SP-49 (cell line): ENCODE results near the genes CNDP2 and ZNF407.

DNA sequence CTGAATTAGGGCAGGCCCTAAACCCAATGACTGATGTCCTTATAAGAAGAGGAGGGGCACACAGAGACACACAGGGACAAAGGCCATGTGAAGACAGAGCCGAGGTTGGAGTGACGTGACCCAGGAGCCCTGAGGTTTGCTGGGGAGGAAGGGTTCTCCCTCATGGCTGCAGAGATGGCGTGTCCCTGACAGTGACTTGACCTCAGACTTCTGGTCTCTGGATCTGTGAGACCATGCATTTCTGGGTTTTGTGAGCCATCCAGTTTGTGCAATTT lies 15.8 kb upstream of the CNDP2 start:
- PRO-cap = no peak

DNA sequence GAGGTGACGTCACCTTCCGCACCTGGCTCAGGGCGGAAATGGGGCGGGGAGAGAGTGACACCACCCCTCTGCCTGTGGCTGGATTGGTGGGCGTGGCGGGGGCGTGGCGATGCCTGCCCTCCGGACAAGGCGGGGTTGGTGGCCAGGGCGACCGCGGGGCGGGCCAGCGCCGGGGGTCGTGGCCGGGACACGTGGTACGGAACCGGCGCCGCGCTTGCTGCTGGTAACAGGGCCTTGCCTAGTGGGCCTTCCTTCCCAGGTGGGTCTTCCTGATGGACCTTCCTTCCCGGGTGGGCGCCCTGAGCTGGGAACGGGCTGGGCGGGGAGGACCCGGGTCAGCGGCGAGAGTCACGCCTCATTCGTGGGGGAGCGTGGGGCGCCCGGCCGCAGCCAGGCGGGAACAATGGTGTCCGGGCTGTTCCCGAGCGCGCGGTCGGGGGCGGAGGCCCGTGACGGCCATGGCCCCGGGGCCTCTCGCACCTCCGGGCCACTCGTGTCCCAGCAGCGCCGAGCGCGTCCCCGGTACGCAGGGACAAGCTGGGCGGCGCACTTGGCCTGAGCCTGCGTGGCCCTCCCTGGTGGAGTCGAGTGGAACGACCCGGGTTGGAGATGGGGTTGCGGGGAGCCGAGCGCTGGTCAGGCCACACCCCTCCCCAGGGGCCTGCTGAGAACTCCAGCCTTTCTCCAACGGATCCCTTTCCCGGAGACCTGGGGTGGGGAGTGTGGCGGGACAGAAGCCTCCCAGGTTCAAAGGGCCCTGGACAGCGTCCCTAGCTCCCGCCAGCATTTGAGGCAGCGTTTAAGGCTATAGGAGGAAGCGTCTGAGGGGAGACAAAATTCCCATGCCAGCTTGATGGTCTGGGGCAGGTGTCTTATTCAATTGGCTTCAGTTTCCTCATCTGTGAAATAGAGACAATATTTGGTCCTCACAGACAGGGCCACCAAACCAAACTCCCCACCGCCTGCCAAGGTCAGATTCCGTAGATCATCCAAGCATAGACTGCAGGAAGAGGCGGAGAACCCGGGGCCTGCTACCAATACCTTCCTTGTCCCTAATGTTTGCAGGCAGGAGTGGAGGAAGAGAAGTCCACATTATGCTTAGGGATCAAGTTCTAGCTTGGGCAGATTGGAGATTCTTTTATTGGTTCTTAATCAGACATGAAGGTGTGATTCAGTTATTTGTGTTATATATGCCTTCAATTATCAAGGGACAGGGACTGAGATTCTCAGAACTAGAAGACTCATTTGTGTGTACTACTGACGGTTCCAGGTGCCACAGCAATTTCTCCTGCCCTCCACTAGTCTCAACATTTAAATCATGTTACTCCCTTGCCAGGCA lies at the start of gene CNDP2:
TSS of gene CNDP2 (plus strand) at position 191 of the 1,339 bp plus-strand sequence.
- PRO-cap = bidirectional peak, plus-strand start at position 186 of the sequence, minus-strand start outside the sequence

- PRO-cap = bidirectional peak, plus-strand start at chr18:74597434, minus-strand start at chr18:74597392; unidirectional peak, plus-strand start at chr18:74597434; bidirectional peak, plus-strand start at chr18:74597870, minus-strand start at chr18:74597835
Observed at GRCh38 chr18:74597007-74598023, at the start of gene ZNF407. TSS of gene ZNF407 (plus strand) at chr18:74597870.

GRCh38 chr18:74600076-74600757 lies 2.5 kb downstream of the ZNF407 start:
- PRO-cap = no peak

DNA sequence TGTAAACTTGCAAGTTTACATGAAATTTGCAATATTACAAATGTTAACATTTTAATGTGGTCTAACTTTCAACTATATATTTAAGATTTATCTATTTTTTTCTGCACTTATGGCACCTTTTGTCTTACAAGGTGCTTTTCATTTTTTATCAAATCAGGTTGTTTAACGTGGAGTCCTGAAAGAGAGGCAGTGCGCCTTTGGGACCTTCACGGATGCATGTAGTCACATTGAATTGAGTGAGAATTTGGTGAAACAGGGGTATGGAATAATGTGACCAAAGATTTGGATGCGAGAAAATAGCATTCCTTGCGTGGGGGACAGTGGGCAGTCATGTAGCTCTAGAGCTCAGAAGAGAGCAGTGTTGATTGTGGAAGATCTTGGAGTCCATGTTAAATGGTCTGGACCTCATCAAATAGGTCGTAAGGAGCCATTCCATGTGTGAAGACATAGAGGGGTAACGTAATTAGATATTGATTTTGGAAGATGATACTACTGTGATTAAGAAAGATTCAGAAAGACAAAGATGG lies 231.0 kb downstream of the PTGR3 start:
- PRO-cap = no peak

DNA sequence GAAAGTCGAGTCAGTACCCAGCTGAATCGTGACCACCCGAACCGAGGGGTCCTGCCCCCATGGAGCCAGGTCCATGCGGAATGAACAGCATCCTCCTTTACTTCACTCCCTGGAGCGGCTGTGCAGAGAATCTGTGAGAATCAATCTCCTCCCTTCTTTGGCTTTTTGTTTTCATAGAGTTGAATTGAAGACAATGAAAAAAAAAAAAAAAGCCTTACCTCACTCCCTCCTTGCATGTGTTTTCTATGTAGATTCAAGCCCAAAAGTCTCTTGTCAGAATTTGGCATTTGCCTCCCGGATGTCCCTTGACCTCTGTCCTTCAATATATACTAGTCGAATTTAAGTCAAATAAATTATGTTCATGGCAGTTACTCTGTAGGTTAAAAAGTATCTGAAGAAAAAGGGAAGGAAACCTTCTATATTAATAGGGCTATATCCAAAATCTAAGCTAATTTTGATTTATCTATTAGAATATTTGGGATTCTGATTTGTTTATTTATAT lies 162.3 kb downstream of the PTGR3 start:
- PRO-cap = no peak

DNA sequence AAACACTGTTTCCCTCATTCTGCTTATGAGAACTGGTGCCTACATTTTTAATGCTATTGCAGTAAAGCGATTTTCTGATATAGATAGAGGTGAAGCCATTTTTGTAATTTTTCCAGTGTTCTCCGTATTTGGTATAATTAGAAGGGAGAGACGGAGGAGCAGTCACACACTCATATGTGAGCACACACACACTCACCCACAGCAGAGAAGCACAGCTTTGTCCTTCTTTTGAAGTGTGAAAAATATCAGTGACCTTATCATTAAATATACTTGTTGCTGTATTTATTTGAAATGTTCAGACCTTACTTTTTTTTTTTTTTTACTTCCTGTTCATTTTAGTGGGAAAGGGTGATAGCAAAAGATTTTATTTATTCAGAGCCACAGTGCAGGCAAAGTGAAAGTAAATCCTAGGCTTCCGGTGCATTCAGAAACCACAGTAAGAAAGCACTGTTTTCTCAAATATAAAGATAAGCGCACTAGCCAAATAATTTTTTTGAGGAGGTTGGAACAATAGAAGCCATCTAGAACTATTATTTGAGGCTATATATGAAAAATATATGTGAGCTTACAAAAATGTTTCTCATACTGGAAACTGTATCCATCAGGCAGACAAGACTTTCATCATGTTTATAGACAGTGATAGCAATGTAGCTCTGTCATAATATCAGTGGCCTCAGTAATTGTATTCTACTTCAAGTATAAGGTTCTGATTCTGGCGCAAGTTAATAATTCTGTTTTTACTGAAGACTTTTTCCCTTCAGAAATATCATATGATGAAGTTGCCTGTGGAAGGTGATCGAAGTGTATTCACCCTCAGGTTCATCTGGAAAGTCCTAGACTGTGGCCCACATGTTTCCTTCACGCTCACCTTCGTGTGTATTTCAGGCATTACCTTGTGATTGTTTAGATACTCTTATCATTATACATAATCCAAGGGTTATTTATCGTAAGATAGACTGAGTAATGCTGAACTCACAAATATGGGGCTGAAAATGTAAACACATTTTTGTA lies 37.3 kb downstream of the TSHZ1 start:
- PRO-cap = no peak

GRCh38 chr18:76408427-76409024 lies 86.5 kb downstream of the ZNF516 start:
- PRO-cap = no peak

- PRO-cap = no peak
Observed at GRCh38 chr18:76409852-76410620, 85.0 kb downstream of the ZNF516 start.

GRCh38 chr18:76436858-76437519 lies 58.1 kb downstream of the ZNF516 start:
- PRO-cap = no peak

DNA sequence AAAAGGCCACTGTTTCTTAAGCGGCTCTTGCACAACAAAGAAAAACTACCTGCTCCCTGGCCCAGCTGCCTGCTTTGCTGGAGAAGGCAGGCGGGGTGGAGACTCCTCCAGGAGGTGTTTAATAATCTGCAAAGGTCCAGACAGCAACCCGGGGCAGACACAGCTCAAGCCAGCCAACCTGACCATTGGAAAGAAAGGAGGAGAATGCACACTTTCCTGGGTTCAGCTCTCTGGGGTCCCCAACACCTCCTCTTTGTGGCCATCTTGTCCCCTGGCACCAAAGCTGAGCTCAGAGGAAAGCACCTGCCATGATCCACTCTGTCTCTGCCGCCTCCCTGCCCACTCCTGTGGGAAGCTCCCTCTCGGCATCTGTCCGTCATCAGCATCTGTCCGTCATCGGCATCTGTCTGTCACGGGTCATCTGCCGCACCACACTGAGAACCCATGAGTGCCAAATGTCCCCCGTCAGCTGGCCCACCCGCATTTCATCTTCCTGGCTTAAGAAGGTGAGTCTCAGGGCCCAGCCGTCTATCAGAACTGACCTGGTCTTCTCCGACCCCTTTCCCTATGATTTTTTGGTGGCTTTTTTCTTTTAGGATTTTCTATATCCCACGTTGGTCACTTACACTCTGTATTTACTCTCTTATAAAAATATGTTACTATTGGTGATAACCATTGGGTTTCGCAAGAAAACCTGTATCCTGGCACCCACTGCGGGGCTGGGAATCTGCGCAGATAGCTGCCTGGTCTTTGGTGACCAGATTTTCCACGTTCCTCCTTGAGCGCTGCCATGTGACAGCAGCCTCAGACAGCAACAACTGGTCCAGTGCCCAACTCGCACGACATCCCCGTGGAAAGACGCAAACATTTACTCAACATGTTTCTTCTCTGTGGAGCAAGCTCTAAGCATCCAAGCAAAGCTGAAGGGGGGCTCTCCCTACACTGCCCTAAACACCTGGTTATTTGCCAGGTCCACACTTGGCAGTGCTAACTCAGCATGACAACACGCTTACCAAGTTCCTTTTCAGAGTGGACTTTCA lies 11.6 kb downstream of the ZNF516 start:
- PRO-cap = no peak

- PRO-cap = no peak
Observed at GRCh38 chr18:76493816-76494178, 1.2 kb downstream of the ZNF516 start.

DNA sequence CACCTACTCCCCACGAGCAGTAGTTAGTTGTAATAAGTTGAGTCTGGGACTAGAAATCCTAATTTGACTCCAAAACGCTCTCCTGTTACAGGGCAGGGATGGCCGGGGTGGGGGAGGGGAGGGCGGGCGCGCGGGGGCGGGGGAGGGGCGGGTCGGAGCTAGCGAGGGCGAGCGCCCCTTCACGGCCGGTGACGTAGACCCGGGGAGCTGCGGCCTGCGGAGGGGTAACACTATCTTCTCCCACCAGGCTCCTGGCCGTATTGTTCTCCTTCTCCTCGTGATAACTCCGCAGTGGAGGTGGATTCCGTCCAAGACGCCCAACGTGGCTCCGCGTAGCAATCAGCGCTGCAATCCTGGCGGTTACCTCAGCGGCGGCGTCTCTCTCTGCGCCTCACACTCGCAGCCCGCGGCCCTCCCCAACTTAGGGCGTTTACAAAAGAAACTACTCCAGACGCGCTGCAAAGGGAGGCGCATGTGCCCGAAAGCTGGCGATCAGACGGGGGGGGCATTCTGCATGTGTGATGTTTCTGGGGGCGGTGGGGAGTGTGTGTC lies 1.1 kb upstream of the ZNF516 start:
- PRO-cap = no peak

GRCh38 chr18:76619216-76620146 lies 124.4 kb upstream of the ZNF516 start:
- PRO-cap = no peak

- PRO-cap = no peak
Observed at GRCh38 chr18:76707789-76707998, 114.7 kb upstream of the ZNF236 start.

- PRO-cap = no peak
Observed at GRCh38 chr18:76820155-76820470, 2.2 kb upstream of the ZNF236 start.

GRCh38 chr18:76875256-76875884 lies 53.0 kb downstream of the ZNF236 start:
- PRO-cap = no peak

GRCh38 chr18:76979464-76980000 lies 153.1 kb downstream of the MBP start:
- PRO-cap = no peak

DNA sequence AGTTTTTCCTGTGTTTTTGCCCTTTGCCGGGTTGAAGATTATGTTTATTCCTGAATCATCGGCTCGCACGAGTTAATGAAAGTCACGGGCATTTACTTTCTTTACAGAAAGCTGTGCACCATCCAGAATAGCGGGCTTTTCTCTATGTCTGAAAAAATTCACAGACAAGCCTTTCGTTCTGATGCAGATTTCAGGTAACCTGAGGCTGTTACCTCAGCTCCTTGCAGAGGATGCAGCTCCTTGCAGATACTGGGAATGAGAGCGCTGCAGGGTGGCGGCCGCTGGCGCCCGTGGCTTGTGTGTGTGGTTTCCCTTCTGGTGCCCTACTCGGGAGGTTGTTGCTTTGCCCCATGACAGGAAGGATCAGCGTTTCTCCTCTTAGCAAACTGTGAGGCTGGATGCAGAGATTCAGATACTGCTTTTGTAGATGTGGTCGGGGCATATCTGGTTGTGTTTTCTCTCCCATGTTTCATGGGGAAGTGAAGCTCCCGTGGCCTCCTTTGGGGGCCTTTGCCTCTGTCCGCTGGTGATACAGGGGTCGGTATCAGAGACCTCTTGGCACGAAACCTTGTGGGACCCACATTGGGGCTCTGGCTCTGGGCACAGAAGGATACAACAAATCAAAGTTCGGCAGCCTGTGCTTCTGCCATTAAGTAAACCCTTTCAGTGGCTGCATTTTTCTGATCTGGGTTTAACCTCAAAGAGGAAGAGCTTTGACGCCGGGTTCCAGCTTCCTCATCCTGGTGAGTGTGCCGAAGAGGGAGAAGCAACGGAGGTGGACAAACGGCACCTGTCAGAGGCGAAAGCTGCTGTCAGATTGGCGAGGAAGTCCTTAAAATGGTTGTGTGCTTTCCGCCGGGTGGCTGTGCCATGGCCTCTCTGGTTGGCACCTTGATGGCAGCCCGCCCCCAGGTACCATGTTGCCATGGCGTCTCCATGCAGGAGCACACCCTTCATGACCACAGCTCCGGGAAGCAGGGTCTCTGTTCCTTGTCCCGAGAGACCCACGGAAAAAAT lies 127.8 kb downstream of the MBP start:
- PRO-cap = no peak

DNA sequence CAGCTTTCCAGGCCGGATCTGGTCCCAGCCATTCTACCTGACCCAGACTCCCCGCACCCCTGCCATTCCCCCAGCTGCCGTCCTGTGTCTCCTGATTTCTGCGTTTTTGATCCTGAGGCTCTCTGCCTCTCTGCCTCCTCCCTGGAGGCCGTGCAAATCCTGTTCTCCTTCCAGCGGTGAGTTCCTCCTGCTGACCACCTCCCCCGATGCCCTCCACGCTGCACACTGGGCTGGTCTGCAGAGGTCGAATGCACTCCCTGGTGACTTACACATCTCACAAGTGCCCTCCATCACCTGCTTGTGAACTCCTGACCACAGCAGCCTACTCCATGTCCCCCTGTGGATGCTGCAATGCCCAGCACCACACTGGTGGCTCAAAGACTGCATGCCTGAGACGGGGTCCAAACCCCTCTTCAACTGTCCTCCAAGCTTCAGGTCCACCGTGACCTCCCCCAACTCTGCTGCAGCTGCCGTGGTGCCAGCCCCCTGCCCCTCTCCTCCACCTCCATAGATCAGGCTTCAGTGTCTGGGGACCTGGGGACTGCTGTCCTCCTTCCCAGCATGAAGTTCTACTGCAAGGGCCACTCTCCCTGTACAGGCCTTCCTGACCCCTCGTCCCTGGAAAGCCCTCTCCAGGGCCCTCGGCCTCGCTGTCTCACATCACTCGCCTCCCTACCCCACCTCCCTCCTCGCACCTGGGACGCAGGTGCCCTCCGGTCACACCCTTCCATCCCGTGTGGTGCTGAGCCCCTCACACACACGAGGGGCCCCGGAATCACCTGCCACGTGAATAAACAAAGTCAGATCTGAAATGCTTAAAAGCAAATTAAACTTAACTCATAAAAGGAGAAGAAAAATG lies 88.5 kb downstream of the MBP start:
- PRO-cap = no peak